Epidermal melanocyte (primary cell): ENCODE data around the gene SIMC1.

GRCh38 chr5:173623377-173623862 is 7.0 kb upstream of the BOD1 start:
- RRBS = no CpG with 5 or more reads among the region's 7 CpGs

DNA sequence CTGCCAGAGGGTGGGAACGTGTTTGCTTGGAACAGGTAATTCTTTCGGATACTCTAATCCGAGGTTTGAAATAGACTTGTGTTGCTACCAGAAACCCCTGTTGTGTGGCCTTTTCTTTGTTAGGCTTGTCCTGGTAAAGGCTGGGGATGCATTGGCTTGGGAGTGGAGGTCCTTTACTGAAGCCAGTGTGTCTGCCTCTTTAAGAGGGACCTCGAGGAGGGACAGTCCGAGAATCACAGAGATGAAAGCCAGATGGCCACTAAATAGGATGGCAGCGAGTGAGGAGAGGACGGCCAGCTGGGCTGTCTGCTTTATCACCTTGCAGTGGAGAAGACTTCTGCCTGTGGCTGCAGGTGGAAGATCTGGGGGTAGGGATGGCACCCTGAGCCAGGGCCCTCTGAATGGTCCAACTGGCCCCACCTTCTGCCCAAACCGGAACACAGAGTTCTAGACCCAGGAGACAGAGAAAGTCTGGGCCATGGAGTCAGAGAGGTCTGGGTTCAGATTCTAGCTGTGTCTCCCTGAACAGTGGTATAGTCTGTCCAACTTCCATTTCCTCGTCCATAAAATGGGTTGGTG is 130.3 kb upstream of the CPEB4 start:
- RRBS = no CpG with 5 or more reads among the region's 9 CpGs

GRCh38 chr5:173790145-173791314 is 97.6 kb upstream of the CPEB4 start:
- RRBS = no CpG with 5 or more reads among the region's 24 CpGs

GRCh38 chr5:173839114-173839513 is 49.0 kb upstream of the CPEB4 start:
- RRBS = no CpG with 5 or more reads among the region's 2 CpGs

DNA sequence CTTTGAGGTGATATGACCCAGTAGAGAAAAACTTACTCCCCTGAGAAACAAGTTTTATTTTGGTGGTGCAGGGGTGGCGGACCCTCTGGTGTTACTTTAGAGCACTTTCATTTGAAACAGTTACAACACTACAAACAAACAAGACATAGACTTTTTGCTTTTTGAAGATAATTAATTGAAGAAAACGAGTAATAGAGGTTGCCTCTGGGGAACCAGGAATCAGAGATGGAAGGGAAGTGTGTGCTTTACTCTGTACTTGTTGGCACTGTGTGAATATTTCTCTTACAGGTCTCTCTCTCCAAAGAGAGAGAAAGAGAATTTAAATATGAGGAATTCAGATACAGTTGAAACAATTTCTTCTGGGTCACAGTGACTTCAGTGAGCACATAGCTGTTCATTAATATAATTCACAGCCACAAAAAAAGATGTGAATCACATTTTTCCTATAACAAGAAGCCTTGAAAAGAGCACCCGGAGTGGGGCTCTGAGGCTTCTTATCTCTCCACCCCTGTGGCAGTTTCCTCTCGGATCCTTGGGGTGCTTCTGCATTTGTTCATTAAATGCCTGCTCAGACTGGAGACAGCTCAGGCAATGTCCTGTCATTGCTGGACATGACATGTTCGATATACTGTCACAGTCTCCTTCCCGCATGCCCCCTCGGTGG is 37.8 kb upstream of the CPEB4 start:
- RRBS = no CpG with 5 or more reads among the region's 7 CpGs

DNA sequence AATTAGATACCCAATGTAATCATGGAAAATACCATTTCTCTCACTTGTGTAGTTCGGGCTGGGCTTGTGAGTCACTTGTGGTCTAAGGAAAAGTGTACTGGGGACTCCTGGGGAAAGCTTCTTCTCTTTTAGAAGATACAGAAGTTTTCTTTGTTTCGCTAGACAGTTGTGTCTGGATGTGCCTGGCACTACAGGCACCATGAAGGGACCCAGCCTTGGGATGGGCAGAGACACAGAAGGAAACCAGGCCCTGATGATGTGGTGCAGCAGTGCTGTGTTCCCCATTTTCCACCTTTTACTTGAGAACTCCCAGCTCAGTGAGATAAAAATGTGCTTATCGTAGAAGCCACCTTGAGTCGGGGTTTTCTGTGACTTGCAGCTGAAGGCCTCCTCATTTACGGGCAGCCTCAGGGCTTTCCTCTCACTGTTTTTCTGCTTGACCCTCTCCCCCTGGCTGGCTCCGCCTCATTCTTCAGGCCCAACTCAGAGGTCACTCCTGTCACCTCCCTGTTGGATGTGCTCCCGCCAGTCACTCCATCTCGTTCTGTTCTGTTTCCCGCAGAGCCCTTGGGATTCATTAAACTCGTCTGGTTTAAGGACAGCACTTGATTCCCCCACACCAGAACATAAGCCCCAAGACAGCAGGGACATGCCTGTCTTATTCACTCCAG is 32.6 kb upstream of the CPEB4 start:
- RRBS = no CpG with 5 or more reads among the region's 10 CpGs

GRCh38 chr5:173865618-173866069 is 22.5 kb upstream of the CPEB4 start:
- RRBS = no CpG with 5 or more reads among the region's 4 CpGs

DNA sequence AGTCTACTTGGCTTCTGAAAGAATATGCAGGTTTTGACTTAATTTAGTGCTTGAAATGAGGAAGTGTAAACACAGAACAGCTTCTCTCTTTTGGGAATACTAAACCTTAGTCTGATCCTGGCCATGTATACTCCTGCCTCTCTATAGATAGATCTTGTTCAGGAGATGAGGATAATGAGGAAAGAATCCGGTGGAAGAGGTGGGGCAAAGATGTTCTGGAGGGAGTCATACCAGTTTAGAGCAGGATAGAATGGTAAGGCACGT is 19.9 kb downstream of the CPEB4 start:
- RRBS = no CpG with 5 or more reads among the region's 2 CpGs

DNA sequence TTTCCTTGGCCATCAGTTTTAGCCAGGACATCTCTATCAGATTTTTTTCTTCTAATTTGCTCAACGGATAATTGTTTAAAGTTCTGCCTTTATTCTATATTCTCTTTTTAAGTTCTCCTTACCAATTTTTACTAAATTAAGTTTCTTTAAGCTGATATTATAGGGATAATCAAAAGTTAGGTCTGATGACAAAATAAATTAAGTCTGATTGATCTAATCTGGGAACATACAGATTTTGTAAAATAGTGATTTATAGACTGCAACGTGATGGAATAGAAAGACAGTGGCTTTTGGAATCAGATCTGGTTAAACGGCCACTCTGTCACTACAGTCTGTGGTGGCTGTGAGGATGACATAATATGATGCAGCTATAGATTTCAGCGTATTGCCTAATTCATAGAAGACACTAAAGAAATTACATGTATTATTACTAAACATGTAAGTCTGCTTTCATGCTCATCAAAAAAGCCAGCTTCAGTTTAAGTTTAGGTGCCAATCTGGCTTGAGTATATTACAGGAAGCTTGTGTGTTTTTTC is 25.5 kb downstream of the CPEB4 start:
- RRBS = no CpG with 5 or more reads among the region's 4 CpGs

- RRBS = no CpG with 5 or more reads among the region's 3 CpGs
These were observed 41.8 kb upstream of the C5orf47 start for GRCh38 chr5:173947187-173947607.

DNA sequence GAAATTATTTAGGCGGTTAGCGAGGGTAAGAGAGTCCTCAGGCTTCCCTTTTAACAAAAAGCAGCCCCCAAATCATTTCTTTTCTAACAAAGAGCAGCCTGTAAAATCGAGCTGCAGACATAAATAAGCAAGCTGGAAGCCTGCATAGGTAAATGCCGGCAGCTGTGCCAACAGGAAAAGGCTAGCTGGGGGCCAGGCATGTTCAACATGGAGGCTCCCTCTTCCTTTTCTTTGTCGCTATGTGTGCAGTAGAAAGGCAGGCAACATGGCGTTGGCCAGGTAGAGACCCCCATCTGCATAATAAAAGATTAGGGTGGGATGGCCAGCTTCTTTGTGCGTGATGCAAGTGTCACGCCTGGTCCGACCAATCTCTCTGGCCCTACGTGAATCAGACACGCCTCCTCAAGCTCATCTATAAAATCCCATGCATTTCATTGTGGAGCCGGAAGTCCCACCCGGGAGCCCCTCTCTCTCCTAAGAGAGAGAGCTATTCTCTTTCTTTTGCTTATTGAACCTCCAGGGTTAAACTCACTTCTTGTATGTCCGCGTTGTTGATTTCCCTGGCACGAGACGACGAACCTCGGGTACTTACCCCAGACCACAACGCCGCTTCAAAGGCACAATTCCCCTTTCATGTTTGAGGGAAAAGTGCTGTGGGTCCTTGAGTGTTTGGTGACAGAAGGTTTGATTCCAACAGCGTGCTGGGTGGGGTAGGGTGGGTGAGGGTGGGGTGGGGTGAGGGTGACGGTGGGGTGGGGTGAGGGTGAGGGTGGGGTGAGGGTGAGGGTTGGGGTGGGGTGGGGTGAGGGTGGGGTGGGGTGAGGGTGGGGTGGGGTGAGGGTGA is 25.0 kb upstream of the C5orf47 start:
- RRBS = no CpG with 5 or more reads among the region's 23 CpGs

- RRBS = 36% methylated on average over 3 of the region's 15 CpGs
These were observed 15.8 kb upstream of the MSX2 start for GRCh38 chr5:174708643-174708994.

DNA sequence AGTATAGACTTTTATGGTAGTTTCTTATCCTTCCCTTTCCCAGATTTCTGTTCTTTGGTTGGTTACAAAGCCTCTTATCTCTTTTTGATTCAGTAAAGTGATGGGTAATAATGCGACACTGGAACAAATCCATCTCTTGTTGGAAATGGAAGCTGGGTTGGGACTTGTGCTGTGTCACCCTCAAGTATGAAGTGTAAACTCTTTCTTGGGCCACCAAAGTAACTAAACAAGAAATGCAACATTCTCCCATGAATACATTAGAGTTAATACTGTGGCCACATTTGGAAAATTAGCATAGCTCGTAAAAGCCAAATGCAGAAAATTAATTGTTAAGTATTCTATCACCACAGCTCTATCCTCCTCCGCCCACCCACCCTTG is 3.3 kb downstream of the MSX2 start:
- RRBS = no CpG with 5 or more reads among the region's 3 CpGs

GRCh38 chr5:175014861-175015363 is 290.5 kb downstream of the MSX2 start:
- RRBS = no CpG with 5 or more reads among the region's 3 CpGs

GRCh38 chr5:175690939-175691545 is 33.2 kb downstream of the HRH2 start:
- RRBS = no CpG with 5 or more reads among the region's 17 CpGs

DNA sequence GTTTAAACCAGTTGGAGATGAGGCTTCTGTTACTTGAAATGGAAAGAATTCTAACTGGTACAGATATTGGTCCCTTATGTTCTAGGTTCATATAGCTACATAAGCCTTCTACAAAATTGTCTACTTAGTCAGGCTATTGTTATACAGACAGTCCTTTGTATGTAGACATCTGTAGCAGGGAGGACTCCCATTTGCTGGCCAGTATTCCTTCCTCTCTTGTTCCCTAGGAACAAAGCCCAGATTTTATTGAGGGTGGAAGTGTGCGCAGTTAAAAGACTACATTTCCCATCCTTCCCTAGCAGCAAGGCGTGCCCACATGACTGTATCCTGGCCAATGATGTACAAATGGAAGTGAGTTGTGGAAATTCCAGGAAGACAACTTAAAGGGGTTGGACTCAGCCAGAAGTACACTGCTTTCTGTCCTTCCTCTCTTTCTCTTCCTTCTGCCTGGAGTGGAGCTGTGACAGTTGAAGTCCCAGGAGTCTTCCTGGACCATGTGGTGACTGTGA is 88.9 kb downstream of the HRH2 start:
- RRBS = no CpG with 5 or more reads among the region's 2 CpGs

GRCh38 chr5:175895442-175896160 is 24.2 kb downstream of the CPLX2 start:
- RRBS = no CpG with 5 or more reads among the region's 16 CpGs

DNA sequence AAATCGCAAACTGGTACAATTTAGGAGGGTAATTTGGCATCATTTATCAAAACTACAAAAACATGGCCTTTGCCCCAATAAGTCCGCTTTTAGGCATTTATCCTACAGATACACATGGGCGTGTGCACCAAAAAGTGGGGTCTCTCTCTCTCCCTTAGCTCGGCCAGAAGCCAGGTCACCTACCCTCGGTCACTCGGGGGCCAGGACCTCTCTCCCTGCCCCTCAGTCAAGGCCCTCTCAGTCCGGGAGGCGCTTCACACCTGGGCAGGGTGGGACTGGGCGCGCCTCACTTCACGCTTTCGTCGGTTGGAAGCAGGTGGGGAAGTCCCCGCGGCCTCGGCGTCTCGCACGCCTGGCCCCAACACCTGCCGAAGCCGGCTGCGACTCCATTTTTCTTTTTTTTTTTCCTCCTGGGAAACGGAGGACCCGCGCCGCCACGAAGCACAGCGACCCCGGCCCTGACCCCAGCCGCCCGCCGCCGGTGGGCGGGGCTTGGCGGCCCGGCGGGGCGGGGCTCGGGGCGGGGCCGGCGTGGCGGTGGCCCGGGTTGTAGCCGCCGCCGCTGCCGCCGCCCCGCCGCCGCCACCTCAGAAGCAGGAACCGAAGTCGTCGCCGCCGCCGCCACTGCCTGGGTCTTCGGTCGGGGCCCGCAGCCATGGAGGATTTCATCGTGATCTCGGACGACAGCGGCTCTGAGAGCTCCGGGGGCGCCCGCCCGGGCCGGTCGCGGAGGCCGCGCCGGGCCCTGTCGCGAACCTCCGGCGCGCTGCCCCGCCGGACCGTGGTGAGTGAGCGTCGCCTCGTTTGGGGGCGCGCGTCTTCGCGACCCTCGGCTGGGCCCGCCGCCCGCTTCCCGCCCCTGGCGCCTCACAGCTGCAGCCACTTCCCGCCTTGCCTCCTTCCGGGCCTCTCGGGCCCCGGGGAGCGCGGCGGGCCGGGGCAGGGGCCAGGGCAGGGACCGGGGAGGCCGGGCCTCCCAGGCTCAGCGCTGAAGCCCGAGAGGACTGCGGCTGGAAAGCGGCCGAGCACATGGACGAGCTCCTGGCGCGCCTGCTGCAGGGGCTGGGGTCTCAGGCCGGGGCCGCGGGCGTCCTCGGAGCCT is at the start of gene SIMC1:
SIMC1 (plus strand) TSS at position 571 of the 1,102 bp plus-strand sequence.
- RRBS = 2% methylated on average over 6 of the region's 120 CpGs

DNA sequence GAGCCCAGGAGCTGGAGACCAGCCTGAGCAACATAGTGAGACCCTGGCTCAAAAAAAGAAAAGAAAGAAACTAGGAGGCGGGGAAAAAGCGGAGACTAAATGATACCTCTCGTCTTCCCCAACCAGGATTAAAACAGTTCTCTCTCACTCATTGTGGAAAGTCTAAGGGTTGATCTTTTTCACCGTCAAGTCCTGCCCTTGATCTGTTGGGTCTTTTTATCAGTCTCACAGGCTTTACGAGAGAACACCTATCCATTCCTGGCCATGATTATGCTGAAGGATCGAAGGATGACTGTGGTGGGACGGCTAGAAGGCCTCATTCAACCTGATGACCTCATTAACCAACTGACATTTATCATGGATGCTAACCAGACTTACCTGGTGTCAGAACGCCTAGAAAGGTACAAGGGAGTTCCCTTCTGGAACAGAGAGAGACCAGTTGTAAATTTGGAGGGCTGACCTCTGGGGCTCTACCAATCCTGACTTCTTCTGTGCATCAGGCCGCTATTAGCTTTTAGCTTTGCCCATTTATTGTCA is 40.9 kb downstream of the RNF44 start:
- RRBS = no CpG with 5 or more reads among the region's 9 CpGs

- RRBS = no CpG with 5 or more reads among the region's 29 CpGs
These were observed 7.4 kb downstream of the RNF44 start for GRCh38 chr5:176529622-176530383.